Caco-2 (cell line): ENCODE measurements around a stretch of chr20.

DNA sequence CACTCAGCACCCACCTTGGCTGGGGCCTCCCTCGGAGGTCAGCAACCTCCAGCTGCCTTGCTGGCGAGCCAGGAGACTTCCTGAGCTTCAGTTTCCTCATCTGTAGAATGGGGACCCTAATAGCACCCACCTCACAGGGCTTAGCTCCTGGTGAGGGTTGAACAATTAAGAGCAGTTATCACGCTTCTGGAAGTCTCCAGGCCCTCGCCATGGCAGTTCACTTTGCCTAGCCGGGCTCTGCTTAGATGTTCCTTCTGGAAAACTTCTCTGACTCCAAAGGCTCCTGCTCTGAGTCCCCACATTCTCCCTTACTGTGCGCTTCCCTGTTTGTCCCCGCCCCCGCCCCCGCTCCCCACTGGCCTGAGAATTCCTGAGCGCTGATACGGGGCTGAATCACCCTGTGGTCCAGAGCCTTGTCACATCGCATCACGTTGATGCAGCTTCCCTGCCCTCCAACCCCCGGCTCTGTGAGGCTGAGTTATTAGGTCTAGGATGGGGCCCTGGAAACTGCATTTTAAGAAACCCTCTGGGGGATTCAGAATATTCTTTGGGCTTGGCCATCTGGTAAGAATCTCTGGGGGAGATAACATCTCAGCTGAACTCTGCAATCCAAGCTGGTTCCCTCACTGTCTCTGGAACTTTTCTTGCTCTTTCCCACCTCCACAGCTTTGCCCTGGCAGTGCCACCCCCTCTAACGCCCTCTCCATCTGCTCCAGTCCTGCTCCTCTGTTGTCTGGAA lies 42.9 kb downstream of the KIAA1755 start:
- PRO-cap: no peak
- RRBS: no CpG with 5 or more reads among the region's 15 CpGs

- PRO-cap: no peak
- RRBS: 72% methylated on average over 3 of the region's 20 CpGs
These were observed 8.0 kb downstream of the KIAA1755 start for GRCh38 chr20:38252297-38253272.

- PRO-cap: no peak
- RRBS: no CpG with 5 or more reads among the region's 3 CpGs
These were observed 27.1 kb downstream of the LBP start for GRCh38 chr20:38373436-38373712.

- PRO-cap: no peak
- RRBS: no CpG with 5 or more reads among the region's 14 CpGs
These were observed 46.8 kb upstream of the RALGAPB start for GRCh38 chr20:38425597-38426560.

DNA sequence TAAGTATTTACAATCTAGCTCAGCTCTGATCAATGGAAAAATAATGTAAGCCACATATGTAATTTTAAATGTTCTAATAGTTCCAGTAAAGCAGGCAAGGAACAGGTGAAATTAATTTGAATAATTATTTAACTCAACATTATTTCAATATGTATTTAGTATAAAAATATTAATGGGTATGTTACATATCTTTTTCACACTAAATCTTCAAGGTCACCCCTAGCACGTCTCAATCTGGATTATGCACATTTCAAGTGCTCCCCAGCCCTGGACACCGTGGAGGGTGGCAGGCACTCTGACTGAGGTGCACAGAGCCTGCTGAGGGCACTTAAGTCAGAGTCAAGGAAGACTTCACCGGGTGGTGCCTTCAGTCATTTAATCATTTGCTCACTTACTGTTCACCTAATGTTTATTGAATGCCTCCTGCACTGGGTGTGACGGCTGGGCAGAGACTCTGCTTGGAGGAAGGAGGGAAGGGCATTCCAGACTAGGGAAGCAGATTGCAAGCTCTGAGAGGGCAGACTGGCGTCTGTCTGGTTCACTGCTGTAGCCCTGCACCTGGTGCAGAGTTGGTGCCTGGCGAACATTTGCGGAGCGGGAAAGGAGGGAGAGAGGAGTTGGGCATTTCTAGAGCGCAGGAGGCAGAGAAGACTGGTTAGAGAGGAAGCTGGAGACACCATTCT lies 54.3 kb upstream of the FAM83D start:
- PRO-cap: no peak
- RRBS: no CpG with 5 or more reads among the region's 9 CpGs

DNA sequence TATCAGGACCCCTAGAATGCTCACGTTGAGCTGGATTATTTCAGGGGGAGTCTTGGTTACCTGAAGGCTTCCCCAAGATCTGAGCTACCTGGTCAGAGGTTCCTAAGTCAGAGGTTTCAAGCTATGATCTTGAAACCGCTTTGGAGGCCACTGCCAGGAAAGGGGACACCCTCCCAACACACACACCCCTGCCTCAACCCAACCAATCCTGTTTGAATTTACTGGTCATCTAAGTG lies 31.4 kb upstream of the FAM83D start:
- PRO-cap: no peak
- RRBS: no CpG with 5 or more reads among the region's 2 CpGs

DNA sequence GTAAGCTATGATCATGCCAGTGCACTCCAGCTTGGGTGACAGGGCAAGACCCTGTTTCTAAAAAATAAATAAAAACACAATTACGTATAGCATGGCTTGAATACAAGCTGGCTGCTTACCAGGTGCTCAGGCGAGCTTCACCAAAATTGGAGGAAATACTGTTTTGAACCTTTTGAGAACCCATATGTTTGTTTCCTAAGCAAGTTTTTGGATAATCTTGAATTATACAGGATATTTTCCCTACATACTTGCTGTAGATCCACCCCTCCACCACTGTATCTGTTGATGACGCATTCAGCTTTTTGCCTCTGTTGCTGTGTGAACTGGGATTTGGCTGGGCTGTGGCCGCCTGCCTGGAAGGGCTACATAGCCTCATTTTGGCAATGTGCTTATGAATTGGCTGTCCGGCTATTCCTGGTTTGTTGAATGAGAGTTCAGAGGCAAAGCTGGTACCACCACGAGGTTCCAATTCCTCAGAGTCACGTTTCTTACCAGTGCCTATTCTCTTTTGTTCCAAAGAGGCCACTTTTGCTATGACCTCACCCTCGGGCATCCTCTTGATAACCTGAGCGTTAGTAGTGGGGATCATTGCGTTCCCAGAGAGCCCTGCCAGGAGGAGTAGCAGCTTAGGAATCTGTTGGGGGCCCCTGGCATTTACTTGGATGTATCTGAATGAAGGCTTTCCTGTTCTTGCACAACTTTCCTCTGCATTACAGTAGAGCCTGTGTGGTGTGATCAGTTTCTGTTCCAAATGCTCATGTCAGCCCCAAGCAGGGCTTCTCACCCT lies 6.3 kb downstream of the FAM83D start:
- PRO-cap: no peak
- RRBS: no CpG with 5 or more reads among the region's 10 CpGs

DNA sequence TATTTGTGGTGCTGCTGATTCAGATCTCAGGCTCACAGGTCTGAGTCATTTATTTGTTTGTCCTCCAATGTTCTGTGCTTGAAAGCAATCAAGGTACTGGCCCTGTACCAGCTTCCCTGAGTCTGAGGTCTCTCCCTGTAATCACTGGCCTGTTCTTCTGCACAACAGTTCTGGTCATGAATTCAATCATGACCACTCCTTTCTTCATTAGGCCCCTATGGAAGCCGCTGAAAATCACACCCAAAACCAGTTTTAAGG lies 827.6 kb downstream of the MAFB start:
- PRO-cap: no peak
- RRBS: no CpG with 5 or more reads among the region's 1 CpG

- PRO-cap: unidirectional peak, plus-strand start at chr20:40415077
- RRBS: no CpG with 5 or more reads among the region's 1 CpG
These were observed 274.2 kb downstream of the MAFB start for GRCh38 chr20:40414929-40415178.

GRCh38 chr20:40470435-40471074 lies 218.5 kb downstream of the MAFB start:
- PRO-cap: no peak
- RRBS: no CpG with 5 or more reads among the region's 12 CpGs

- PRO-cap: no peak
- RRBS: 28% methylated on average over 32 of the region's 93 CpGs
These were observed 1.4 kb downstream of the MAFB start for GRCh38 chr20:40687314-40688323.

- PRO-cap: bidirectional peak, plus-strand start at chr20:41003511, minus-strand start at chr20:41003166
- RRBS: no CpG with 5 or more reads among the region's 18 CpGs
These were observed 25.2 kb upstream of the TOP1 start for GRCh38 chr20:41003024-41004164.

GRCh38 chr20:41061180-41061641 lies 32.6 kb downstream of the TOP1 start:
- PRO-cap: no peak
- RRBS: no CpG with 5 or more reads among the region's 3 CpGs

DNA sequence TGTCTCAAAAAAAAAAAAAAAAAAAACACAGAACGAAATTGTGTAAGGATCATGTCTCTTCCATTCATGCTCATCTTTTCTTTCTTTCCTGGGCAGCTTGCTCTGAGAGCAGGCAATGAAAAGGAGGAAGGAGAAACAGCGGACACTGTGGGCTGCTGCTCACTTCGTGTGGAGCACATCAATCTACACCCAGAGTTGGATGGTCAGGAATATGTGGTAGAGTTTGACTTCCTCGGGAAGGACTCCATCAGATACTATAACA lies 23.5 kb upstream of the PLCG1 start:
- PRO-cap: no peak
- RRBS: no CpG with 5 or more reads among the region's 4 CpGs

- PRO-cap: no peak
- RRBS: no CpG with 5 or more reads among the region's 7 CpGs
These were observed 14.1 kb upstream of the PLCG1 start for GRCh38 chr20:41123156-41123787.

DNA sequence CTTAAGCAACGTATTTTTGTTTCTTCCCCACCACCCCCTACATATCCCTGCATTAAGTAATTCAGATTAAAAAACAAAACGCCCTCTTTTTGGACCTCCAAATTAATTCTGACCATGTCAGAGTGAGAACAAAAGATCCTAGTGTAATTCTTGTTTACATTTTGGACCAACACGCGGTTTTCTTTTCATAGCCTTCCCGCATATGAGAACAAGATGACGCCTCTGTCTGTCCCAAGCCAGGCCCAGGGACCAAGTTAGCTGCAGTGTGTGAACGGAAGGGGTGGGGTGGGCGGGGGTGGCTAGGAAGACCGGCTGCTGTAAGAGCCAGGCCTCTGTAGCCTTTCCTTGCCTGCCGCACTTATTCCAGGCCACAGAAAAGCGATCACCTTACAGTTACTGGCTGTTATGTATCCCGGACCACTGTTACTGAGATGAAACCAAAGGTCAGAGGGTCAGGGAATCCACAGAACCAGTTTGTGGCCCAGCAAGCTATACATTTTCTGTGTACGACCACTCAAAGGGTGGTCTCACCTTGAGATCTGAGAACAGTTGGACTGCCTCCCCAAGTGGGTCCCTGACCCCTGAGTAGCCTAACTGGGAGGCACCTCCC lies 68.0 kb downstream of the PLCG1 start:
- PRO-cap: no peak
- RRBS: 86% methylated on average over 3 of the region's 13 CpGs

DNA sequence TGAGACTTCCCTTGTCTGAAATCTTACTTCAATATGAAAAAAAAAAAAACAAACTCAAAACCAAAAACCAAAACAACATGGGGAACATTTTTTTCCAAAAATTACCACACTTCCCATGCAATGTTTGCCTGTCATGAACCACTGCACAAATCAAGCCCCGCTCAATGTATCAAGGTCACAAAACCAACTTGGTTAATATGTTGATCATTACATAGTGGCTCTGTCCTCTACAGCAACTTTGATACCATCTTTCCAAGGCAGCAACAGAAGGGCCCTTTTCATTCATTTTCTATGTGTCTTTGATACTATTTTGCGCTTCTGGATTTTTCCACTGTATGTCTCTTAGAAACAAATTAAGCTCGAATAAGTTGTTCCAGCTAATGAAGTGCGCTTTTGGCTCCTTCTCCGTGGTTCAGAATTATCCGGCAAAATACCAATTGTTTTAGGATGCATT lies 1.5 kb downstream of the ZHX3 start:
- PRO-cap: no peak
- RRBS: no CpG with 5 or more reads among the region's 6 CpGs

DNA sequence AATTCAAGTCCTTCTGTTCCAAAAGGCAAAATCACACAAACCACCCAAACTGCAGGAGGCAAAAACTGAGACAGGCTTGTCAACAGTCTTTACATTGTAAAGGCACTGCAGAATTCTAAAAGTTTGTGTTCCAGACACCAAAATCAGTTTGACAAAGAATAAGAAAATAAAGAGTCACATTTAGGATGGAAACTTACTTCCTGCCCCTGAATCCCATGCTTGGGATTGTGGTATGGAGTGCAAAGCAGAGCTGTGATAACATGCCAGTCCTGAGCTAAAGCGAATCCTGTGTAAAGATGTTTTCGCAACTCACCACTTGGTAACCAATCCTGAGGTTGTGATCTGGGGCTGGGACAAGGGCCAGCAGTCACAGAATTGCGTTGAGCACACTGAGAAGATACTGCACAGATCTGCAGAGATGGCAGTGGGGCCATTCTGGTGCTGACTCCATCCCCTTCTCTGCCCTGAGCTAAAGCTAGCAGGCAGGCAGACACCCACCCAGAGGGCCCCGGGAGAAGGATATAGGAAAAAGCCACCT lies 108.5 kb downstream of the CHD6 start:
- PRO-cap: no peak
- RRBS: no CpG with 5 or more reads among the region's 4 CpGs

GRCh38 chr20:41617257-41617899 lies 799 bp downstream of the CHD6 start:
- PRO-cap: unidirectional peak, plus-strand start at chr20:41617832
- RRBS: no CpG with 5 or more reads among the region's 32 CpGs

DNA sequence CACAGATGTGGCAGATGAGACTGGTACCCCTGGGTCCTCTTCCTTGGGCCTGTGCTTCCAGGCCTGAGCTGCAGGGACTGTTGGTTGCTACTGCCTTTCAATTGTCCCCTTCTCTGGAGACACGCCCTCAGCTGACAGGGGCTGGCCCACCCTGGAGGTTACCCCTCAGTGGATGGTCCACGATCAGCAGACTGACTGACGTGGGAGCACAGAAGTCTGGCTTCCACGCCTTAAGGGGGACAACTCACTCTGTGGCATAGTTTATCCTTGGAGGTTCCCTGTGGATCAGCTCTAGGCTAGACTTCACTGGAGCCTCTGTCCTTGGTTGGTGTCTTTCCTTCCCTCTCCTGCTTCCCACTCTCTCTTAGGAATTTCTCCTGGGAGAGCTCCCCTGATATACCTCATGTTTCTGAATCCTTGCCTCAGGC lies 495.2 kb upstream of the CHD6 start:
- PRO-cap: no peak
- RRBS: no CpG with 5 or more reads among the region's 4 CpGs